ENCODE results near the gene MDH1B.

- RRBS = no CpG with 5 or more reads among the region's 16 CpGs
Measured at GRCh38 chr2:206530585-206531332, 87.4 kb downstream of the ADAM23 start.

GRCh38 chr2:206707243-206707618 is 11.0 kb downstream of the DYTN start:
- RRBS = no CpG with 5 or more reads among the region's 8 CpGs

DNA sequence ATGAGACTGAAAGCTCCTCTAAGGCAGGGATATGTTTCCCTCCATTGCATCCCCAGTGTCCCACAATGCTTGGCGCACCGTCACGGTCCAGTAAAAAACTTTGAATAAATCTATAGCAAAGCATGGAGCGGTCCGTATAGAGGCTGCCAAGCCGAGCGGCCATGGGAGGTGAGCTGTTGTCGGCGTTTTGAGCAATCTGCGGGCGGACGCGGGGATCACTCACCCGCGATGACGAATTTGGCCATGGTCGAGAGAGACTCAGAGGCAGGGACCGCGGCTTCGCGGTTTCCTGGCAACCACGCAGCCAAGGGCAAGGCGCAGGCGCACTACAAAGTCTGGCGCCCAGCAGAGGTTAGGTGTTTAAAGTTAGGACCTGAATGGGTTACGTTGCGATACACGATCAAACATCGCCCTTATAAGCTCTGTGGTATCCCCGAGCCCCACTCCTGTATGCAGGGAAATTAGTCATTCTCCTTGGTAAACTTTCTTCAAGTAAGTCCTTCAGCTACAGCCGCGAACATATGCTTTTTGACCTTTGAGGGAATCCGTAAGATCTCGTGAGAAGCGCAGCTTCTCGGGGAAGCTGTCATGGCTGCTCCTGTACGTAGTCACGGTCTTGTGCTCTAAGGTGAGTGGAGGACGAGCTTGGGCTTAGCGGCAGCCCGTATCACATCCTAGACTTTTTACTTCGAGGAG is at the start of gene MDH1B:
TSS of gene MDH1B (minus strand) at position 302 of the 696 bp plus-strand sequence.
- RRBS = no CpG with 5 or more reads among the region's 42 CpGs

GRCh38 chr2:207071729-207072317 is 93.9 kb downstream of the KLF7 start:
- RRBS = no CpG with 5 or more reads among the region's 5 CpGs

- RRBS = no CpG with 5 or more reads among the region's 5 CpGs
Measured at GRCh38 chr2:207073498-207074148, 92.1 kb downstream of the KLF7 start.

DNA sequence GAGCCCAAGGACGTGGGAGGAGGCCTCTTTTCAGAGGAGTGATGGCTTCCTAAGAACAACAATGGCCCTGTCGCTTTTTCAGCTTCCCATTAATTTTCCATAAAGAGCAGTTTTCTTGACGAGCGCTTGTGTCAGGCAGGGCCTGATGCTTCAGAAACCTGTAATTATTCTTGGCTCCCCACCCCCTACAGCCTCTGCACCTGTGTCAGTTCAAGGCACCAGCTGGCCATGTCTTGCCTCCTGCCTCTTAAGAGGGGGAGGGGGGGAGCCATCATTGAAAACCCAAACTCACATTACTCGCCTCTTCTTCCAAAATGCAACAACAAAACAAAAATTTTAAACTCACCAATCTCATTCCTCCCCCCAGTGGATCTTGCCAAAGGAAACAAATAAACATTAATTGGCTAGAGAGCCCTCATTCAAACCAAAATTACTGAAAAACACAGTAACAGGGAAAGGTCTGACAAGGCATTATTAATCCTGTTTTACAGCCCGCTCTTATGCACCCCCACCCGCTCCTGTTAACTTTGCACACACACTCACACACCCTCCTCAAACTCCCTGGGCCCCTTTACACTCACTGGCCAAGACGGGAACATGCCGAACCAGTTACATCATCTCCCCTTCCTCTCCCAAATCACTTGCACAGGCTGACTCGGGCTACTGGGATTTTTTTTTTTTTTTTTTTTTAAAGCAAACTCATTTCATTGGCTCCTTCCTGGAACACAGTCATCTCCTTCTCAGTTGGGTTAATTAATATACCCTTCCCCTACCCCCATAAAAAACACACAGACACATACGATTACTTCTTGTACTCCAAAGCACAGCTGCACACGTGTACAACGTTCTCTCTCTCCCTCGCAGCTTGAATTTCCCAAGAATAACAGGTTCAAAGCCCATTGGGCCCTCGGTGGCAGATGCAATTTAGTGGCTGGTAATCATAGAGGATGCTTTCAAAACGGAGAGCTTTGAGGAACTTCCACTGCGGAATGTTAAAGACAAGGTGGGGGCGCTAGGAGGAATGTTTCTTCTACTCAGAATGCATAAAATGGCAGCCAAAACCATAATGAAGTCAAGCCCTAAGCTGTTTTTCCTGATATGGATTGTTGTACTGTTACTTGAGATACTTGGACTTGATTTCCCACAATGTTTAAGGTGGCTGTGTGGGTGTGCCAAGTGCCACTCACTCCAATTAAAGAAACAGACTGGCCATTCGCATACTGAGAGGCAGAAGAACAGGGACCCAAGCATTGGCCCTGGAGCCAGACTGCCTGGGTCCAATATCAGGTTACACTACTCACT is 31.8 kb downstream of the KLF7 start:
- RRBS = no CpG with 5 or more reads among the region's 19 CpGs

DNA sequence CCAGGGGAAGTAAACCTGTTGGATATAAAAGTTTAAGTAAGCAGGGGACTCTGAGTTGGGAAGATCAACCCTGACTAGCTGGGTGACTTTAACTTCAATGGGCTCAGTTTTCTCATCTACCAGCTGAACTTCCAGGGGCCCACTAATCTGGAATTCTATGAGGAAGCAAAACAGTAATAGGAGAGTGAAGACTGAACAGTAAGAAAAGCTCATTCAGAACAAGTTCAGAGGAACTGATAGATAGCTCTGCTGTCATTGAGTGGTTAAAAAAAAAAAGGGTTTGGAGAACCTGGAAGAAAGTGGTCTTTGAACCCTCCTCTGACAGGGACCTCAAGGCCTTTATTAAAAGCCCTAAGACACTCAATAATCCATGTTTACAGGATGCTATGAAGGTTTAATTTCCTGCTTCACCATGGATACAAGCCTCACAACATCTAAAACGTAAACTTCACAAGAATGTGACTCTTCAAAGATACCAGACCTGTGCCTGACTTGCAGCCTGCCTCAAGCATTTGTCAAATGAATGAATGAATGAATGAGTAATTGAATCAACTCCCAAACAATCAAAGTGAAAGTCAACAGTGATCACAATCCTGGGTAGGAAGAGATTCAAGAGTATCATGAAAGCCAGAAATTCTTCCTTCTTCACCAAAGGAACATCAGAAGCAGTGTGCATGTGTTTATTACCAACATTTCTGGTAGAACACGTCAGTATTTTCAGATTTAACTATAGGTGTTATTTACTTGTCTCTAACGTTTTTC is 30.5 kb downstream of the KLF7 start:
- RRBS = no CpG with 5 or more reads among the region's 3 CpGs

DNA sequence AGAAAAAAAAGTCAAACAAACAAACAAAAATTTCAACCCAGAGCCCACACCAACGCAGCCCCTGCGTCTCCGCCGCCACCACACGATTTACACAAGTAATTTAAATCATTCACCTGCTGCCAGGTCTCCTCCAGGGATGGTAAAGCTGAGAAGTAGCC is 515 bp downstream of the KLF7 start:
- RRBS = no CpG with 5 or more reads among the region's 5 CpGs

DNA sequence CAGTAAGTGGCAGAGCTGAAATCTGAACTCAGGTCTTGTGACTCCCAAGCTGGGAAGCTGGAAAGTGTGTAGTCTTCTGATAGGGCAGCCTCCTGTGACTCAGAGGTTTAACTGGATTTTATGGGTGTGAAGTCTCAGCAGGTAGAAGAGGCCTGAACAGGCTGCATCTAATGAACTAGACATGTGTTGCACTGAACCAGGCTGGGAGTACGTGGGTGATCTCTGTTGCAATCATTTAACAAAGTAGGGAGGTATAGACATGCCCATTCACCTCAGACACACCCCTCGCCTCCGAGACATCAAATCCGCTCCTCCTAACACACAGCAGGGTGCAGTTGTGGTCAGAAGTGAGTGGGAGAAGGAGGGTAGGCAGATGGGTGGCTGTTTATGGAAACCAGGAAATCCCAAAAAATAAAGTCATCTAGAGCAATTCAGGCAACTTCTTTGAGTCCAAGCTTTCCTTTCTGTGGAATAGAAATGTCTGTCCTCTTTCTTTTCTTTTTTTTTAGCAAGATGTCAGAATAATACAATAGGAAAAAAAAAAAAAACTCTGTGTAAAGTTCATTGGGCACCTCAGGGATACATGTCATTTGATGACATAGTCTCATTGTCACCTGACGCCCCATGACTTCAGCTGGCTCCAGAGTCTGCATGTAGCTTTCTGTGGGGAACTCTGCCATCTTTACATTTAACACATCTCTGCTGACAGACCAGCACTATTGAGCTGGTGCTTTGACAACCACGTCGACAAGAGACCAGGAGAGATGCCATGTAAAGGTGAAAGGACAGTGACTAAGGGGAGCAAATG is 172.3 kb upstream of the KLF7 start:
- RRBS = no CpG with 5 or more reads among the region's 7 CpGs

DNA sequence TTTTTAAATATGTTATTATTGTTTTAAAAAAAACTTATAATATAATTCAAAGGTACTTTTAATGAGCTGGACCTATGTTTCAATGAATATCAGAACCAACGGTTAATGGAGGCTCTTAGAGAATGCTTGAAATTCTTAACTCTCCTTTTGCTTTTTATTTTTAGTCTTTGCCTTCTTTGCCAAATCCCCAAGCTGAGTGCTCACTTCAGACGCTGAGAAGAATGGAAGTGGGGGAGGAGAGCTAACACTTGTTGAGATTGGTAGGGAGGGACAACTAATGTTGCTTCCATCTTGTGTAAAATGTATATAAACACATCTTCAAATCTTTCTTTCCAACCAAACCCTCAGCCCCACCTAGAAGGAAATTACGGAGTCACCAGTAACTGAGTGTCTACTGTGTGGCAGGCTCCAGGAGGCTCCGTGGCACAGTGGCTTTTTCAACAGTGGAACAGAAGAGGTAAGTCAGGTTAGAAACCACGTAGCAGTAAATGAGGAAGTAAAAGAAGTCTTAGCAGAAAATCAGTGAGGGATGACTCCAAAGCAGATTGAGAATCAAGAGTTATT is 45.2 kb upstream of the CREB1 start:
- RRBS = no CpG with 5 or more reads among the region's 5 CpGs

- RRBS = no CpG with 5 or more reads among the region's 2 CpGs
Measured at GRCh38 chr2:207499002-207499651, 30.6 kb upstream of the CREB1 start.

- RRBS = no CpG with 5 or more reads among the region's 14 CpGs
Measured at GRCh38 chr2:207744466-207745260, 25.0 kb downstream of the FZD5 start.

DNA sequence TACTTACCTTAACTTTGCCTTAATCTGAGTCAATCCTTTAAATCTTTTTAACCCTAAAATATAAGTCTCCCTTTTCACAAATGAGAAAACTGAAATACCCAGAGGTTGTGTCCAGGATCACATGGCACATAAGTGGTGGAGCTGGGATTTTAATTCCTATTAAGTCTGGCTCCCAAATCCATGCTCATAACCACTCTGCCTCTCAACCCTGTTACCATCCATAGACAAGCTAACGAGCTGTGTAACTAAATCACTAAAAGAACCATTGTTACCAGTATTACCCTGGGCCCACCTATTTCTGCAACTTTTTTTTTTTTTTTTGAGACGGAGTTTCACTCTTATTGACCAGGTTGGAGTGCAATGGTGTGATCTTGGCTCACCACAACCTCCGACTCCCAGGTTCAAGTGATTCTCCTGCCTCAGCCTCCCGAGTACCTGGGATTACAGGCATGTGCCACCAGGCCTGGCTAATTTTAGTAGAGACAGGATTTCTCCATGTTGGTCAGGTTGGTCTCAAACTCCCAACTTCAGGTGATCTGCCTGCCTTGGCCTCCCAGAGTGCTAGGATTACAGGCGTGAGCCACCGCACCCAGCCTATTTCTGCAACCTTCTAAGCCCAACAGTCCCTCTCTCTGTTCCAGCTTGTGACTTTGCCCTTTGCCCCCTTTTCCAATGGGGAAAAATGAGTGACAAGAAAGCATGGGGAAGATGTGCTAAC is 8.6 kb downstream of the FZD5 start:
- RRBS = no CpG with 5 or more reads among the region's 6 CpGs

GRCh38 chr2:207766046-207766686 is 3.5 kb downstream of the FZD5 start:
- RRBS = no CpG with 5 or more reads among the region's 7 CpGs

DNA sequence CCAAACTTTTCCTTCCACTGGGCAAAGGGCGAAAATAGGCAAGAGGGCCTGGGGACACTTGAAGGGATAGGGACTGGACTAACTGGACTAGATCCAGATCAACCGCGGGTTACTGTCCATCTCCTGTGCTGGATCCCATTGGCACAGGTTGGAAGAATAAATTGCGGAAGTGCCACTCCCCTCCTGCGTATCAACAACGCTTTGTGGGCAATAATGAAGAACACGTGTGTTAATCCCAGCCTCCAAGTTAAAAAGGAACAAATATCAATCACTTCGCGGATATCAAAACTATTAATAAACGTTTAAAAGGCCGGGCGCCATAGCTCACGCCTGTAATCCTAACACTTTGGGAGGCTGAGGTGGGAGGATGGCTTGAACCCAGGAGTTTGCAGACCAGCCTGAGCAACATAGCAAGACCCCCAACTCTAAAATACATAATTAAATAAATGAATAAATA is 1.8 kb upstream of the FZD5 start:
- RRBS = no CpG with 5 or more reads among the region's 13 CpGs

DNA sequence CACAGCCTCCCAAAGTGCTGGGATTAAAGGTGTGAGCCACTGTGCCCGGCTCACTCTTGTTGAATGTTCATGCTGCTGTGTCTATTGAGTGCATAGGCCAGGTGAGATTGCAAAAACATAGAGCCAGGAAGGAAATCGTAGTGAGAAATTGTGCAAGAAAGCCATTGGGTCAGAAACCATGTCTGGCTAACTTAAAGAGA is 45.6 kb upstream of the FZD5 start:
- RRBS = no CpG with 5 or more reads among the region's 2 CpGs

DNA sequence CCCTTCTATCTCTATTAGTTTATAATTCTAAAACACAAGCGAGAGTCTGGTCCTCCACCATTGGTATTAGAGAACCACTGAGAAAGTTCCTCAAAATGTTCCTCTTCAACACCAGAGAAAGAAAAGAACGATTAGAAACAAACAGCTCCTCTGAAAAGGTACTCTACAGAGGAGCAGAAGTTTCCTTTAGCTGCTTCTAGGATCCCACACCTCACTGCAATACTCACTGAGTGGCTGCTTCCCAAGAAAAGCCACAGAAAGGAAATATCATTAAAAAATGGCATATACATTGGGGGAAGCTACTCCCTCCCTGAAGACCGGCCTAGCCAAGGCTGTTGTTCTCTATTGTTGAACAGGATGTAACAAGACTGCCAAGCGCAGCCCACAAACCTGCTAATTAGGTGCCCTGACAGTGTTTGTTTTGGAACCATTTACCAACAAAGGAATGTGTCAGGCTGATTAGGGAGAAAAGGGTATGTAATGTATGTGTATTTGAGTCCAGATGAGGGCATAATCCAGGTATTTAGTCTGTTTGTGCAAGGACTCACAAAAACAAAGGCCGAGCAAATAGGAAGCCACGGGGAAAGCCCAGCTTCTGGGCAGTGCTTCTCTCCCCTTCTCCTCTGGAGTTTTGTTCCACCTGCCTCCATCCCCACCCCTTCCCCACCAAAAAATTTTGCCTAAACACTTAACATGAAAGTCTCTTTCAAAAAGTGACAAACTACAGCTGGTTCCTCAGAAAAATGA is 78.0 kb upstream of the FZD5 start:
- RRBS = no CpG with 5 or more reads among the region's 6 CpGs

DNA sequence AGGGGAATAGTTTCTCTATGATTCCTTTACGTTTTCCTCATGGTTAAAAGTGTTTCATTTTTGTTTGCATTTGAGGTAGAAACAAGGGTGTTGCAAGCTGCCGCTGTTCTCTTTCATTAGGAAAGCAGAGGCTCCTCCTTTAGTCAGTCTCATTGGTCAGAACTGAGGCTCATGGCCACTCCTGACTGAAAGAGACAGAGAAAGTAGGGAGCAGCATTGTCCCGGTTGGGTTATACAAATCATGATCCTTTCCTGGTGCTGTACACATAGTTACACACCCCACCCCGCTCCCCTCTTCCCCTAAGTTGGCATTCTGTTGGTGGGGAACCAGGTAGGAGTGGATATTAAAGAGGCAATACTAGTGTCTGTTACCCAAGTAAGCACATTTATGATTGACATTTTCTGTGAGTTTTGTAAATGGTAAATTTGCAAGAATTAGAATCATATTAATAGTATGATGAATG is 59.8 kb upstream of the PTH2R start:
- RRBS = no CpG with 5 or more reads among the region's 4 CpGs

DNA sequence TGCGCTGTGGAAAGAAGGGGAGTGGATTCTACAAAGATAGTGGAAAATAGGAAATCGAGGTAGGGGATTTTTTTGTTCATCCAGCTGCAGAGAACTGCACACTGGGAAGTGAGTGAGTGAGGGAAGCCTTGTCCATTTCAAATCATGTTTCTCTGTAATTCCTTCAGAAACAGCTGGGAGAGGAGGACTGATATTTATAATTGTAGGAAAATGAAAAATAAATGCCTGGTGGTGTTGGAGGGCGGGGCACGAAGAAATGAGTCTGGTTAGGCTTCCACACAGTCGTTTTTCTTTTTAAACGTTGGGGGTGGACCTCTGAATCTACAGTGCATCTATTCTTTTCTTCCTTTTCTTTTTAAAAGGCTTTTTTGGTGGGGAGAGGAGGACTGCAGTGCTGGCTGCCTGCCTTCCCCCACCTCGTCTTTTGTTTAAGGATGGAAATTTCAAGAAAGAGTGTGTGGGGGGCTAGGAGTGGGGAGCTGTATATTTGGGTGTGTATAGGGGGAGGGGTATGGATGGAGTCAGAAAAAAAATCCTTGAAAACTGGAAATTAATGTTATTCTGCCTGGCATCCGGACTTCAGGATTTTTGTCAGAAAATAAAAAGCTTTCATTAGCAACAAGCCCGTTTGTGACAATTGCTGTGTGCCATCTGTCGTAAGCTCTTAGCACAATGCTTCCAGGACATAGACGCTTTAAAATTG is 913 bp downstream of the MAP2 start:
- RRBS = no CpG with 5 or more reads among the region's 11 CpGs

GRCh38 chr2:210541176-210541879 is 15.1 kb upstream of the CPS1 start:
- RRBS = no CpG with 5 or more reads among the region's 3 CpGs

Data from AG09309 (cell line).